LNCaP clone FGC (cell line): ENCODE results near the genes TBXA2R and MRPL54.

DNA sequence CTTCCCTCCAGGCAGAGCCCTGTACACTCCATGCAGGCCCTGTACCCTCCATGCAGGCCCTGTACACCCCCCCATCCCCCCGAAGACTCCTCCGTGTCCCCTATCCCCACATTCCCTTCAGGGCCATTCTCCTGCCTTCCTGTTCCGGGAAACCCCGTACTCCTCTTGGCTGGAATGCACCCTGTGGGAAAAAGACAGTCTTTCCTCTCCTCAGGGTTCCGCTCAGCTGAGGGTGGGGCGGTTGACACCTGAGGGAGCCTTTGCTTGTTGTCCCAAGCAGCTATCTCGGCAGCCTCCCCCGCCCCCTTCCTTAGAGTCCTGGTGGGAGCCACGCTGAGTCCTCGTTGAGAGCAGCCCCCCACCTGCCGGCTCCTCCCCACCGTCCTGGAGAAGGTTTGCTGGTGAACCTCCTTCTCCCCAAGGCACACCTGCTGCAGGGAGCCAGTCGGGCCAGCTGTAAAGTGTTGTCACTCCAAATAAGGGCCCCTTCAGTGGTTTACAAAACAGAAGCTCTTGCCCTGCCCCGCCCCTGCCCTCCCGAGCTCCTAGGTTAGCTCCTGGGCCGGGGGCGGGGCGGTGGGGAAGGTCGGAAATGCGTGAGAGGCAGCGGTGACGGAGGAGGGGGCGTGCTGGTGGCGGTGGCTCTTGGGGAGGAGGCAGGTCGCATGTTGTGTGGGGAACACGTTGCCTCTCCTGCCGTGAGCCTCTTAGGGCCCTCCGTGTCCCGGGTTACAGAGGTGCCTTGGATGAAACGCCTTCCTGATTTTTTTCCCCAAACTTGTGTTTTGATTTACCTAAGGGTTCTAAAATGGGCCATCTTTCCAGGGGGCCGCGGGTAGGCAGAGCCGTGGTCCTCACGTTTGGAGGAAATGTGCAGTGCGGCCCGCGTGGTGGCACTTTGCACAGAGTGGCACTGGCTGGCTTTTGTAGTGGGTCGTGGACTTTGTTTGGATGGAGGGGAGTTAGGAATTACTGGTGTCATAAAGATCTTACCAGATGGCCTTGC, 1.6 kb downstream of the GNA11 start:
- RRBS, 2 experiments: no CpG with 5 or more reads among the region's 38 CpGs

DNA sequence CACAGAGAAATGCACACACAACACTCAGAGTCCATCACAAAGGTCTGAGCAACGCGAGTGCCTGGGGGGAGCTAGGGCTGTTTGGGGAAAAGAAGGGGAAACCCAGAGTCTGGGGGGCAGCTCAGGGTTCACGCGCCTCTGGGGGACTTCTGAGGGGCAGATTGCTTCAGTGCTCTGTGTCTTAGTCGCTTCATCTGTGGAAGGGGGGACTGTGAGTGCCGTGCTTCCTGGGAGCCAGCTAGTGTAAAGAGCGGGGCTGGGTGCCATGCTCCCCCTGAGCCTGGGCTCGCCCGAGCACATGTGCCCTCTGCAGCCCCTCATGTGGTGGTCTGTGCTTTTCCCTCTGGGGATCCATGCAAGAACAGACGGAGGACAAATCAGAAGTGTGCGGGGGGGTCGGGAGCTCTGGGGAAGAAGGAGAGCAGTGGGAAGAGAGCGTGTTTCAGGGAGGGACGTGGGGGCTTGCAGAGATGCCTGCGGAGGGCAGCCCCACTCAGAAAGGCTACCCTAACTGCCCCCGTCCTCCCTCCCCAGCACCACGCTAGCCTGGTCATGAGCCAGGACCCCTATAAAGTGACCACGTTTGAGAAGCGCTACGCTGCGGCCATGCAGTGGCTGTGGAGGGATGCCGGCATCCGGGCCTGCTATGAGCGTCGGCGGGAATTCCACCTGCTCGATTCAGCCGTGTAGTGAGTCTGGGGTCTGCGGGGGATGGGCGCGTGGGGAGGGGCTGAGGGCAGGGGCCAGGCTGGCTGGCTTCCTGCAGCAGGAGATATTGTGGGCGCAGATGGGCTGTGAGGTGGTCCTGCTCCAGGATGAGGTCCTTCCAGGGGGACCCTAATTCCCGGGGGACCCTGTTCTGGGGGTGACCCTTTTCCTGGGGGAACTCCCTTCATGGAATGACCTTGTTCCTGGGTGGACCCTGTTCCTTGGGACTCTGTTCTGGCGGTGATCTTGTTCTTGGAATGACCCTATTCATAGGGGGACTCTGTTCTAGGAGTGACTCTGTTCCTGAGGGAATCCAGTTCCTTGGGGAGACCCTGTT, 14.1 kb downstream of the GNA15 start:
- RRBS, 2 experiments: no CpG with 5 or more reads among the region's 34 CpGs

GRCh38 chr19:3276488-3276846, 52.0 kb downstream of the CELF5 start:
- RRBS, 2 experiments: no CpG with 5 or more reads among the region's 10 CpGs

DNA sequence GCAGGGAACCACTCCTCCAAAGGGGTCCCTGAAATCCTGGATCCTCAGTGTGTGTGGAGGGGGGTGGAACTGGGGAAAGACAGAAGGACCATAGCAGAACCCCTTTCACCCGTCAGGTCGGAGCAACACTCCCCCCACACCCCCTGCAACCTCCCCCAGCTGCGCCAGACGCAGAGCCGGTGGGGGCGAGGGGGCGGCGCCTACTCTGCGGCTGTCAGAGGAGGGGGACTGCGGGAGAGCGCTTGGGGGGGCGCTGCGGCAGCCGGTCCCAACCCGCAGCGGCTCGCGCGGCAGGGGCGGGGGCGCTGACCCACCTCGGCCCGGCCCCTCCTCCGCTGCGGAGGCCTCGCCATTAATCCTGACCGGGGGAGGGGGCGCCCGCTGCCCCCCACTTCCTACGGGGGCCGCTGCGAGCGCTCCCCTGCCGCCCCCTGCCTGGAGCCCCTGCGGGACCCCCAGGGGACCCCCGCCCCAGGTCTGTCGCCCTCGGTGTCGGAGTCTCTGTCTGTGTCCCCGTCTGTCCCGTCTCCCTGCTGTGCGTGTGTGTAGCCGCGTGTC, 8.0 kb upstream of the NFIC start:
- RRBS, 2 experiments: 78 to 84% methylated on average over 22 to 23 of the region's 44 CpGs

GRCh38 chr19:3367955-3368801, 1.8 kb downstream of the NFIC start:
- RRBS, 2 experiments: no CpG with 5 or more reads among the region's 12 CpGs

GRCh38 chr19:3376003-3376392, 9.6 kb downstream of the NFIC start:
- RRBS, 2 experiments: no CpG with 5 or more reads among the region's 16 CpGs

DNA sequence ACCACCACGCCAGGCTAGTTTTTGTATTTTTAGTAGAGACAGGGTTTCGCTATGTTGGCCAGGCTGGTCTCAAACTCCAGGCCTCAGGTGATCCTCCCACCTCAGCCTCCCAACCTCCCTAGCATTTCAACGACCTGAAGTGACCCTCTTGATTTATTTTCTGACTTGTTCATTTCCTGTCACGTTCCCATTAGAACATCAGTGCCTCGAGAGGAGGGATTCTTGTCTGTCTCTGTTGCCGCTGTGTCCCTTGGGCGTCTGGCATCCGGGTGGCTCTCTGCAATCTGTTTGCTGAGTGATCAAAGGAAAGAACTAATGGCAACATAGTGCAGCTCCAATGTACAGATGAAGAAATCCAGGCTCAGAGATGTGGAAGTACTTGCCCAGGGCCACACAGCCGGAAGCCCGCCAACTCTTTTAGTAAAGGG, 47.4 kb downstream of the NFIC start:
- RRBS, 2 experiments: 40% methylated on average over 1 of the region's 10 CpGs; no CpG with 5 or more reads in 1 of the 2 experiments

DNA sequence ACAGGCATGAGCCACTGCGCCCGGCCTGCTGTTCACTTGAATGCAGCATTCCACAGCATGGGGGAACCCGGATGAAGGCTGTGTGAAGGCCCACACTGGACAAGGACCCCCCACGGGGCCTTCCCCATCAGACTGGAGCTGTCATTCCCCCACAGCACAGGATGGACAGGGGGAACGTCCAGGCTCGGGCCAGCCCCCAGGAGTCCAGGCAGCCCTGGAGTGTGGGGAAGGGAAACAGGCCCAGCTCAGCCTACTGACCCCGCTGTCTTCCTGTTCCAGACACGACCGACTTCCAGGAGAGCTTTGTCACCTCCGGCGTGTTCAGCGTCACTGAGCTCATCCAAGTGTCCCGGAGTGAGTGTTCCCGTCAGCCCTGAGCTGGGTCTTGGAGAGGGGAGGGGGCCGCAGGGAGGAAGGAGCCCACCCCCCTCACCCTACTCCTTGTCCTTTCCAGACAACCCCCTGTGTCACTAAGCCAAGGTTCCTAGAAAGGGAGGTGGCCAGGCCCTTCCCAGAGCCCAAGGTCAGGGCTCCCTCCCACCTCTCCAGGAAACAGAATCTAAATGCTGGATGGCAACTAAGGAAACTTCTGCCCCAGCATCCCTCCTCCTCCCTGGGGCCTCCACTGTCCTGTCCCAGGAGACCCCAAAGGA, 47.0 kb downstream of the SMIM24 start:
- RRBS, 2 experiments: no CpG with 5 or more reads among the region's 15 CpGs

DNA sequence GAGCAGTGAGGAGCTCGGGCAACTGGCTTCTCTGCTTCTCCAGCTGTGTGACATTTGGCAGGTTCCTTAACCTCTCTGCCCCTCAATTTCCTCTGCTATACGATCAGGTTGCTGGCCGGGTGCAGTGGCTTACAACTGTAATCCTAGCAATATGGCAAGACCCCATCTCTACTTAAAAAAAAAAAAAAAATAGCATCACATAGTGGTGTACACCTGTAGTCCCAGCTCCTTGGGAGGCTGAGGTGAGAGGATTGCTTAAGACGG, 41.4 kb downstream of the SMIM24 start:
- RRBS, 2 experiments: no CpG with 5 or more reads among the region's 4 CpGs

DNA sequence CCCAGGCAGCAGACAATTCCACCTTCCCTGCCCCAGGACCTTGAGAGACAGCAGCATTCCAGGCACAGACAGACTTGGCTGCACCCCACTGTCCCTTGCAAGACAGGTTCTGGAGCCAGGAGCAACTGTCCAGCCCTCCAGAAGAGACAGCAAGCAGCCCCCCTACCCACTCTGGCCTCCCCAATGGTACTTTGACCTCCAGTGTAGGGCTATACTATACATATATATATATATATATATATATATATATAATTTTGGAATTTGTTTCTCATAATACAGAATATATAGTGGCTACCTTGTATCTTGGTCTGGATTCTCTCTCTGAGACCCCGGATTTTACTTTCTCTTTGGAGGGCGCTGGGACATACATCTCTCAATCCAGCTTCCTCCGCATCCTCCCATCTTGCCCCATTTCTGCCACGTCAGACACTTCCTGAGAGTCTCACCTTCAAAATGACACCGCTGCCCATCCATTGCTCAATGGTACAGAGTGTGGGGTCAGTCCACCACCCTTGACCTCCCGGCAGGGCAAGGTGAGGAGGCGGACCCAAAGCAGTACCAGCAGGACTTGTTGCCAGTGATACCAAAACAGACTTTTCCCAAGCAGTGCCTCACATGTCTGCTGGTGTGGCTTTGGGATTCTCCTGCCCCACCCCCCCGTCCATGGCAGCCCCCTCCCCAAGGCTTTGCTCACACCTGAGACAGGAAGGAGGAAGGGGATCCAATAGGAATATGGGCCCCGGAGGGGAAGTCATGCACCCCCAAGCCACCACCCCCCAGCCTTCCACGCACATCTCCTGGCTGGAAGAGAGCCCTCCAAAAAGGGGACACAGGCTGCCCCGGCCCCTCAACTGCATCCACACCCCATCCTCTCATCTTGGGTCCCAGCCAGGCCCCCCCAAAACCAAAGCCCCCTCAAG, 12.5 kb downstream of the SMIM24 start:
- RRBS, 2 experiments: 73 to 75% methylated on average over 2 of the region's 11 CpGs

DNA sequence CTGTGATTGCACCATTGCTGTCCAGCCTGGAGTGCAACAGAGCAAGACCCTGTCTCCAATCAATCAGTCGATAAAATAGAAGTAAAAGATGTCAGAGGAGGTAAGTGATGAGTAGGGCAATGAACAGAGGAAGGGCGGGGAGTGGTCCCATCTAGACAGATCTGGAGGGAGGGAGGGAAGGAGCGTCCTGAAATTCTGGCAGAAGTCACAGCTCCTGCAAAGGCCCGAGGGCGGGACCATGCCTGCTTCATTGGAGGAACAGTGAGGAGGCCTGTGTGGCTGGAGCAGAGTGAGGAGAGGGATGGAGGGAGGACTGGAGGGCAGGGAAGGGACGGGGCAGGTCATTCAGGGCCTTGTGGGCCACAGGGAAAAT, 9.6 kb downstream of the SMIM24 start:
- RRBS, 2 experiments: no CpG with 5 or more reads among the region's 6 CpGs

DNA sequence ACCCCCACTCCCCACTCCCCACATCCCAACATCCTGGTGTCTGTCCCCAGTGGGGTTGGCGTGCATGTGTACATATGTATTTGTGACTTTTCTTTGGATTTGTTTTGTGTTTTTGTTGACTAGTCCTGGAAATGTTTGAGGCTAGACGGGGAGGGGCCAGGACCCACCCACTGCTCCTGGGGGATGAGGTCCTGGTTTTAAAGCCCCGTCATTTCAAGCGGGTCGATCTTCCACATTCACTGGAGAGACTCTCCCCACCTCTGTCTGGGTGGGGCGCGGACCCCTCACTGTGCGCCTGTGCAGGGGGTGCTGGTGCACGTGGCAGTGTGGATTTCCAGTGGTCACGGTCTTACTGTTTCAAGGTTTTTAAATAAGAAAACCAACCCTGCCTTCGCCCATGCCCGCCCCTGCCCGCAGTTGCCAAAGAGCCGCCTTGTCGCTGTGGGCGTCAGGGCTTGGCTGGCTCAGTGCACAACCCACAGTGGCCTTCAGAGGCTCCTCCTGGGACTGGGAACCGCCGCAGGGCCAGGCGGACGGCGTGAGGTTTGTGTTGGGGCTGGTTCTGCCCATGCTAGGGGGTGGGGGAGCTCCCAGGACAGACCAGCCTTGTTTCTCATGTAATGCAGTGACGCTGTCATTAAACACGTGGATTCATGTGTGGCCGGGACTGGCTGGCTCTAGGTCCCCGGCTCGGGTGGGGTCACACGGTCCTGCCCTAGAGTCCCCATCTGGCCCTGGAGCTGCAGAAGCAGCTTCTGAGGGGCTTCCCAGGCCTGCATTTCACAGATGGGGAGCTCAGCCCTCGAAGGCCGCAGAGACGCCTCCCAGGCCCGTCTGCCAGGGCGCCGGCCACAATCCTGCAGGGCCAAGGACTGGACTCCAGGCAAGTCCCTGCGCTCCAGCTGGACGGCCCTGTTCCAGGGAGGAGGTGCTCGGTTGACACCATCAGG, 2.6 kb upstream of the TEKTIP1 start:
- RRBS, 2 experiments: no CpG with 5 or more reads among the region's 36 CpGs

GRCh38 chr19:3537776-3538379, 1.1 kb upstream of the TEKTIP1 start:
- RRBS, 2 experiments: no CpG with 5 or more reads among the region's 17 CpGs

GRCh38 chr19:3576693-3577586, 4.2 kb downstream of the HMG20B start:
- RRBS, 2 experiments: 91 to 92% methylated on average over 20 of the region's 92 CpGs

DNA sequence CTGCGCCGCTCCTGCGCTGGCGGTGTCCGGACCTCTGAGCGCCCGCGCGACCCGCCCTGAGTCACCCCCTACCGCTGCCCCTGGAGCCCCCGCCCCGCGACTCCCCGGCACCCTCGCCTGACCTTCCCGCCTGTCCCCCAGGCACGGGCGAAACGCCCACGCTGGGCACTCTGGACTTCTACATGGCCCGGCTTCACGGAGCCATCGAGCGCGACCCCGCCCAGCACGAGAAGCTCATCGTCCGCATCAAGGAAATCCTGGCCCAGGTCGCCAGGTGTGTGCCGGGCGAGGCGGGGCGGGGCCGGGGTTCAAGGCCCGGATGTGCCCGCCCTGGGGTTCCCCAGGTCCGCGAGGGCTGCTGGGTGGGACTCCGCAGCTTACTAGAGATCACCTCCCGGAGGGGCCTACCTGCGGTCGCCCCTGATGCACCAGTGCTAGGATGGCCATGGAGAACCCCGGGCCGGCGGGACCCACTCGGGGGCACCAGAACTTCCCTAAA, 5.1 kb downstream of the HMG20B start:
- RRBS, 2 experiments: 97% methylated on average over 35 of the region's 48 CpGs

DNA sequence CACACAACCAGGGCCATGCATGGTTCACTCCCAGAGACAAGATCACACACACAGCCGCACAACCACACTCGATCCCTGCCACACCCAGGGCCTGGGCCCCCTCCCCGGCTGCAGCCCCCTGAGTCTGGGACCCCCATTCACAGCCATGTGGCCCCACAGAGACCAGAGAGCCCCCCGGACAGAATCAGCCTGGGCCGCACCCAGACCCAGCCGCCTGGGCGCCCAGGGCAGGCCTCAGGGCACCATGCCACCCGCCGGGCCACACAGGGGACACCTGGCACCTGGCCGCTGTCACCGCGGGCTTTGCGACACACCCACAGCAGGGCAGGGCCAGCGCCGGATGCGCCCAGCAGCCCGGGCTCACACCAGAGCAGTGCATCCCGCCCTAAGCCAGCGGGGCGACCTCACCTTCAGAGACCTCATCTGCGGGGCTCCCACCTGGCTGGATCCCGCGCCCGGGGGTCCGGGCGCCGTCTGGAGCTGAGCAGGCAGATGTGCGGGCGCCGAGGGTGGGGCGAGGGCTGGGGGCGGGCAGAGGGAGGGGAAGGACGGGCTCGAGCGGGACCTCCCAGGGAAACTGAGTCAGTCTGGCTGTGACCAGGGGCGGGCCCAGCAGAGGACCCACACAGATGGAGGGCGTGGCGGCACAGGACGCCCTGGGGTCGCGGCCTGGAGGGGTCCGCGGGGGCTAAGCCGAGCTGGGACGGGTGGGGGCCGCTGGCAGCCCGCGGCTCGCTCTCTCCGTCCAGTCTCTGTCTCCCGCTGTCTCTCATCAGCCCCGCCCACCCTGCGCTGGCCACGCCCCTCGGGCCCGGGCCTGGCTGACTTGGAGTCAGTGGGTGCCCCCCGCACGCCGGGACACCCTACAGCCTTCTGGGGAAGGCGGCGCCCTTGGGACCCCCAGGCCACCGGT, at the start of gene TBXA2R:
Gene TBXA2R (minus strand): TSS at position 754 of the 913 bp plus-strand sequence.
- RRBS, 2 experiments: 11 to 16% methylated on average over 18 to 22 of the region's 62 CpGs

GRCh38 chr19:3626068-3626562, 475 bp downstream of the CACTIN start:
- RRBS, 2 experiments: 2 to 3% methylated on average over 8 to 12 of the region's 28 CpGs

GRCh38 chr19:3683390-3683926, 16.8 kb downstream of the PIP5K1C start:
- RRBS, 2 experiments: 88 to 92% methylated on average over 4 of the region's 22 CpGs

DNA sequence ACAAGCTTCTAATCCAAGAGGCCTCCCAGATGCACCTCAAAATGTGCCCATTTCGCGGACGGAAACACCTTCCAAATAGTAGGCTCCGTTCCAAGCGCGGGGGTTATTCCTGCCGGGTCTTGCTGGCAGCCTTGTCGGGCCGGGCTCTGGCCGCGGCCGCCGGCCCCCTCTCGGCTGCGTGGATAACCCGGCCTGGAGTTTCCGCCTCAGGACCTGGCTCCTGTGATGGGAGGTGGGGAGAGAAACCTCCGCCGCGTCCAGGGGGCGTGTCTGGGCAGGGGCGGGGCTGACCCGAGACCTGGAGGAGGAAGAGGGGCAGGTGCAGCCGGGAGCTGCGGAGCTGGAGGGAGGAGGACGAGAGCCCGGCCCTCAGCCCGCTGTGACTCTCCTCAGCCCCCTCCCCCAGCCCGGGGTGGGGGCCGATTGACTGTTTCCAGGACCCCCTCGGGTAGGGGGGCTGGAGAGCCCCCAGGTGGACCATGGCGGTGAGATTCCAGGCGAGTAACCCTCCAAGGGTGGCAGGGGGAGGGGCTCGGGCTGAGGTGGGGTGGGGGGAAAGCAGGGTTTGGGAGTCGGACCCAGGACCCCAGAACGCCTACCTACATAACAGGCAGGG, 13.3 kb downstream of the TJP3 start:
- RRBS, 2 experiments: 3 to 4% methylated on average over 3 to 6 of the region's 36 CpGs

DNA sequence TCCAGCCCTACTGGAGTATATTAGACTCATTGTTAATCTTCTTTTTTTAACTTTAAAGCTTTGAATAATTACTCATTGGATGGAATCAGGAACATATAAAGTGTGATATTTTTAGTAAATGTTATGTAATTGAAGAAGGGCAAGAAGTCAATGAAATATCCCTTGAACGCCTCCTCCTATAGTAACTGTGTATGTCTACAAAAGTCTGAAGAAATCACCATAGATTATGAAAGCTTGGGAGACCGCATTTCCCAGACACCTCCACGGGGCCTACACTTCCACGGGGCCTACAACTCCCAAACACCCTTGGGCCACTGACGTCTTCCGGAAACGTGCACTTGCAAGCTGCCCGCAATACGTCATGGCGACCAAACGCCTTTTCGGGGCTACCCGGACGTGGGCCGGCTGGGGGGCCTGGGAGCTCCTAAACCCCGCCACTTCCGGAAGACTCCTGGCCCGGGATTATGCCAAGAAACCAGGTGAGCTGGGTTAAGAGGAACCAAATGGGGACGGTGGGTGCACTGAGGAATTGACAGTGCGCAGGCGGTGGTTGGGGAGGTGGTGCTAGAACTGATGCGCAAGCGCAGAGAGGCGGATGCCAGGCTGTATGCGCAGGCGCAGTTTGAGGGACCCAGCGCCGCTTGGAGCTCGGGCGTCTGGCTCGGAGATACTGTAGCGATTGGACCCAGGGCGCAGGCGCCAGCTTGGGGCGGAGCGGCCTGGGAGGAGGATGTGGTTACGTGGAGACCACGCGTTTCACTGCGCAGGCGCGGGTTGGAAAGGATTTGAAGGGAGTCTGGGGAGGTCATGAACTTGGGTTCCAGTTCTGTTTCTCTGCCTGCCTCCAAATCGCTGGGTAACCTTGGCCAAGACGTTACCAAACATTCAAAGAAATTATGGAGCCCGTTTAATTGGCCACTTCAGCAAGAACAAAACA, at the start of gene MRPL54:
Gene MRPL54 (plus strand): TSS at position 343 of the 937 bp plus-strand sequence.
- RRBS, 2 experiments: under 1 to 1% methylated on average over 8 to 10 of the region's 45 CpGs